Subcutaneous adipose tissue (tissue), 3 donors: ENCODE measurements around the genes GKAP1 and NAA35.

DNA sequence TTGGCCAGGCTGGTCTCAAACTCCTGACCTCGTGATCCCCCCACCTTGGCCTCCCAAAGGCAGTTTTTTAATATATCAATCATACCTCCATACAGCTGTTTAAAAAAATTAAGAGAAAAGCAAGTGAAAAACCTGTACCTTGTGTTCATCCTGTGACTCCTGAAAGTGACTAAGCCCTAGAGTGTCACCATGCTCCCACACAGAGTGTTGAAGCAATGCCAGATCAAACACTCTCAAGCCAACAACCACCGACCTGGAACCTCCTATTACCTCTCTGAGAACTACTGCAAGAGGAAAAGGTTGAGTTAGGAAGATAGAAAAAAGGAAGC is 123.5 kb downstream of the RASEF start:
- PRO-cap = no peak
- RAMPAGE, long total RNA, 3 experiments = no peak in any of the 3 experiments

- PRO-cap = unidirectional peak, minus-strand start at chr9:83281765
- RAMPAGE, long total RNA, 3 experiments = no peak in any of the 3 experiments
Measured at GRCh38 chr9:83281311-83281946, 218.5 kb upstream of the RASEF start.

DNA sequence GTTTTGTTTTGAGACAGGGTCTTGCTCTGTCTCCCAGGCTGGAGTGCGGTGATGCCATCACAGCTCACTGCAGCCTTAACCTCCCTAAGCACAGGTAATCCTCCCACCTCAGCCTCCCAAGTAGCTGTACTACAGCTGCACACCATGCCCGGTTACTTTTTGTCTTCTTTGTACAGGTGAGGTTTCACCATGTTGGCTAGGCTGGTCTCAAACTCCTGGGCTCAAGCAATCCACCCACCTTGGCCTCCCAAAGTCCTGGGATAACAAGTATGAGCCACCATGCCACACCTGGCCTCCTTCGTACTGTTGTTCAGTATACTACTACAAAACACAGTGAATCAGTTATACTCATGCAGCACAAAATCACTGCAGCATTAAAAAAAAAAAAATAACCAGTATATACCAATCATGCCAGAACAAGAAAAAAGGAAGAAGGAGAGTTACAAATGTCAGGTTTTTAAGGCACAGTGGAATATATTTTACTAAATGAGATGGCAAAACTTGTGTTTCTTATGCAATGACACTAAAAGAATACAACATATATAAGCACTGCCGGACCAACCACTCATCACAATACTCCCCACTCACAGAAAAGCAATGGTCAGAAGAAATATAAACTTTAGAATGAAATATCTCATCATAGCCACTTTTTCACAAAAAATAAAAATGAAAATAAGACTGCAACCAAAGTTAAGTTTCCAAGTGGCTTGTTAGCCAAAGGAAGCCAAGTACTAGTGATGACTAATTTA is 33.8 kb downstream of the UBQLN1 start:
- PRO-cap = no peak
- RAMPAGE, long total RNA, 3 experiments = no peak in any of the 3 experiments

GRCh38 chr9:83702030-83702390 is 5.7 kb downstream of the UBQLN1 start:
- PRO-cap = no peak
- RAMPAGE, long total RNA, 3 experiments = no peak in any of the 3 experiments

DNA sequence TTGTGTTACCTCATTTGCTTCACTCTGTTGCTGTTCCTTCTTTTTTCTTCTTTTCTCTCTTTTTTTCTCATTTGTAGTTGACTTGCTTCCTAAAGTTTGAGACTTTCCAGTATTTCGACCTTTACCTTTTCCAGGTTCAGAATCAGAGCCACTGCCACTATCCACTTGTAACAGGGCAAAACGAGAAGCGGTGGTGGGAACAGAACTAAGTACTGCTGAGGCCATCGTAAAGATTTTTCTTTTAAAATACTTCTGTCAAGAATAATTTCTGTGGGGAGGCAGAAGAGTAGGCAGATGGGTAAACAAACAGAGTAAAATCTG is 11.3 kb downstream of the GKAP1 start:
- PRO-cap = no peak
- RAMPAGE, long total RNA, 3 experiments = no peak in any of the 3 experiments

- PRO-cap = bidirectional peak, plus-strand start at chr9:83817894, minus-strand start at chr9:83817798
- RAMPAGE, long total RNA, 3 experiments = no peak in any of the 3 experiments
Measured at GRCh38 chr9:83817680-83818190, at the start of gene GKAP1. TSS of gene GKAP1 (minus strand) at chr9:83817769.

GRCh38 chr9:83969618-83970713 is 10.0 kb downstream of the HNRNPK start:
- PRO-cap = no peak
- RAMPAGE, long total RNA, 3 experiments = no peak in any of the 3 experiments

- PRO-cap = unidirectional peak, minus-strand start at chr9:84368718
- RAMPAGE, long total RNA, 3 experiments = start-site peak on the minus strand in 1 of 3 experiments, at chr9:84368691-84368706 at its widest, 35 reads per replicate
Measured at GRCh38 chr9:84368213-84368871, 27.8 kb upstream of the SLC28A3 start.

DNA sequence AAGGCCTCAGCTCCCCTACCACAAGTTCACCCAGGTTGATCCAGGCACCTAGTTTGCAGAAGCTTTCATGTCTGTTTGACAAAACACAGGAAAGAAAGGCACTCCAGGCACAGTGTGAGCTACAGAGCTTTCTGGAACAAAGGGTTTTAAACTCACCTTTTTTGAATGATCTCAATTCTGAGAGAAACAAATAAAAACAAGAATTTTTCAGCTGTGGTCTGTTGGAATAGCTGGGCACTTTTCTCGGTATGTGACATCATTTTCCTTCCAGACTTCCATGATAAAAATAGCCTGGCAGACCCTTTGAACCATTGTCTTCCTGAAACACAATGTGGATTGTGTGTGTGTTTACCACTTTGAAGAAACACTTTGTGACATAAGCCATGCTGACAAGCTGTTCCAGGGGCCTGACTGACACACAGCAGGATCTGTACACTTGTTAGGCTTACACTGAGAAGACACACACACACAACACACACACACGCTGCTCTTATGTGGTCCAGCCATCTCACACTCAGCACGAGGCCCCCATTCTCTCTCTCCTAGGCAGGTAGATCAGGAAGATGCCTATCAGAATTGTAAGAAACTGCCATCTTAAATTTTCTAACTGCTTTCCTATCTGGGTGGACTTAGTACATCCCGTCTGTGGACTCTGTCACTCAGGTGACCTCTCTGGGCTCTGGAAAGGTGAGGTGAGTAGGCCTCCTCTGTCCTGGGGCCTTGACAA is 214.1 kb downstream of the AGTPBP1 start:
- PRO-cap = unidirectional peak, plus-strand start at position 389 of the sequence; unidirectional peak, plus-strand start at position 439 of the sequence
- RAMPAGE, long total RNA, 3 experiments = no peak in any of the 3 experiments

DNA sequence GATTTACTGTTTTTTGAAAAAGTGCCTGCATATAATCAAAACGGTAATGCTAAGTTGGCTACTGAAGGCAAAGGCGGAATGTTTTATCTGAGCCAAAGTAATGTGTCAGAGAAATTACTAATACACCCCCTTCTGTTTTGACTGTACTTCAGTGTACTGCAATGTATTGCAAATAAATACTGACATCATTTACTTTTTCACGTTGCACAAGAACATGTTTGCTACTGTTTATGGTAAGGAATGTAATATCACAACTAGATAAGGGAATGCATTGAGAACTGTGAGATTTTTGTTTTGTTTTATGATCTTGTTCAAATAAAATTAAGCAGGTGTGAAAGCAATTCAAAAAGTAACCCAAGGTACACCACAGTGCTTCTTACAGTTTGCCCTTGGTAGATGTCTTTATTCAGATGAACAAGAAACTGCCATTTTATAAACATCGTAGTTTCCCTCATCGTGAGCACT is 893 bp upstream of the AGTPBP1 start:
- PRO-cap = no peak
- RAMPAGE, long total RNA, 3 experiments = no peak in any of the 3 experiments

DNA sequence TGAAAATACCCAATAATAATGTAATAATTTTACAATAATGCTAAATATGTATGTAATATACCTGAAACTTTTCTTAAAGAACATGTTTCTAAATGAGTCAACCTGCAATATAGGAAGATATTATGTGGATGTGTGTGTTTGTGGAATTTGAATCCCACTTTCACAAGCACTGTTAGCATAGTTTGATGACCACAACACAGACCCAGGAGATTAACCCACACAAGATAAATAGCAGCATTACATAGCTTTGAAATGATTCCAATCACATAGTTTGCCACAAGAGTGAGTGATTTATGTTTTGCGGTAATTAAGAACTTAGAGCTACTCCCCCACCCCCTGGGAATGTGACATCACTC is 1.4 kb upstream of the AGTPBP1 start:
- PRO-cap = no peak
- RAMPAGE, long total RNA, 3 experiments = no peak in any of the 3 experiments

- PRO-cap = no peak
- RAMPAGE, long total RNA, 3 experiments = start-site peak on the plus strand in 1 of 3 experiments, at chr9:85845840-85845911 at its widest, 7 reads per replicate
Measured at GRCh38 chr9:85845750-85846269, 95.1 kb upstream of the NAA35 start.

DNA sequence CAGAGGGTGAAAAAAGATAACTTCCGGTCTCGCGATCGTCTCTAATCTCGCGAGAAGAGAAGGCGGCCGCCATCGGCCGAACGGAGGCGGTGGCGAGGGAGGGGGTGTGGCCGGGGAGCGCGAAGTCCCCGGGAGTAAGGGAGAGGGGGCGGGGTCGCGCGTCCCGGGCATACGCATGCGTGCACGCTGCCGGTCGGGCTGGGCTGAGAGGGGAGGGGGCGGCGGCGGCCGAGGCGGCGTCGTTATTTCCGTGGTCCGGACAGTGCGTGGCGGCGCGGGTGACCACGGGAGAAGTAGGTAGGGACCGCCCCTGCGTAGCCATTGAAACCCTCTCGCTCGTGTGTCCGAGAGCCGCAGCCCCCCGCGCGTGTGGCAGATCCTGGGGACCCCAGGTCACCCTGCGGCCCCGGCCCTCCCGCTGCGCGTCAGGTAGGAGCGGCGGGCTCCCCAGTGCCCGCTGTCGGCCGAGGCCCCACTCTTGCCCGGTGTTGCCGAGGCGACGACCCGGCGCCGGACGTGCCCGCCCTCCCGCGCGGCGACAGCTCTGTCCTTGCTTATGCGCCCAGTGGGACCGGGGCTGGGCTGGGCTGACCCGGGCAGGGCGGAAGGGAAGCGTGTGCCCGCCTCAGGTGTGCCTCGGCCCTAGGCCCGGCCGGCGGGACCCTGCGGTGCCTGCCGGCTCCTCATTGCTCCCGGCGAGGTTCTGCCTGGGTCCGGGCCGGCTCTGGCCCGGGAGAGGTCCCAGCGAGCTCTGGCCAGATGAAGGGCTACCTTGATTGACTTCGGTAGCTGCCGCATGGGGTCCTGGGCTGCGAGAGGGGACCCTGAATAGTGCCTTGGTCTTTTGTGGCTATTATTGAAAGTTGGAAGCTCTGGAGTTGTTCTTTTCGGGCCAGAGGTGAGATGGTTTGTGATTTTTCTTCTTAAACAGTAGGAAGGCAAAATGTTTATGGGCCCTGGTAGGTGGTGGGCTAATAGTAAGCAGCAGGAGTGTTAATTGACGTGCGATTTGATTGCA is at the start of gene NAA35:
TSS of gene NAA35 (plus strand) at position 170 of the 1,018 bp plus-strand sequence.
- PRO-cap = bidirectional peak, plus-strand start at position 221 of the sequence, minus-strand start outside the sequence
- RAMPAGE, long total RNA, 3 experiments = start-site peak on the plus strand in 1 of 3 experiments, centred at positions 279 to 652 of the sequence, 29 to 53 reads per replicate

DNA sequence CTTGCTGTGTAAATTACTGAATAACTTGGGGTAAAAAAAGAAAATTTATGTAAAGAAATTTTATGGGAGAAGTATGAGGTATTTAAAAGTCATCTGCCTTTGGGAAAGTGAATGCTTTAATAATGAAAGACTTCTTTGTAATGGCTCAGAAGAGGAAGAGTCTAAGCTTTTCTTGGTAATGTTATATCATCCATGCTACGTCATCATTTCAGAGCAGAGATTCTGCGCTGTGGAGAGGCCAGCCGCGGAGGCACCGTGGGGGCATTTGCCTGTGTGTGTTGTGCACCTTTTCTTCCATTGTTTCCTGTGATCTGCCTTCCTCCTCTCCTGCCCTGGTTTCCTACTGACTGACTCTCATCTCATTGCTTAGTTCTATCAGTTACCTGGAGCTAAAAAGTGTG is 78.2 kb downstream of the GOLM1 start:
- PRO-cap = no peak
- RAMPAGE, long total RNA, 3 experiments = no peak in any of the 3 experiments

GRCh38 chr9:86035214-86035937 is 64.0 kb downstream of the GOLM1 start:
- PRO-cap = no peak
- RAMPAGE, long total RNA, 3 experiments = no peak in any of the 3 experiments

DNA sequence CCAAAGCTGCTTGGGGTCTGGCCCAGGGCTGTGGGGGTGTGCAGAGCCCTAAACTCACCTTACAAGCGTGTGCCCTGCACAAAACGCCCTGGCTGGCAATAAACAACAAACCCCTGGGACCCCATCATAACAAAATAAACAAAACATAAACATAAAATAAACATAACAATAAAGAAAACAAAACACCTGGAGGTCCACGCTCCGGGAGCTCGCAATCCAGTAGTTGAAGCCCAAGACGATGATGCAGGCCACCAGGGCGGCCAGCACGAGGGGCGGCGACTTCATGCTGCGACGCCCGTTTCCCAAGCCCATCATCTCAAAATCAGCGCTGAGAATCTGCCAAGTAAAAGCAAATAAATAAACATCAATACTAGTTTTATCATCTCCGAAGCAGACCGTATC is 20.4 kb downstream of the GOLM1 start:
- PRO-cap = no peak
- RAMPAGE, long total RNA, 3 experiments = no peak in any of the 3 experiments

- PRO-cap = bidirectional peak, plus-strand start at chr9:86282206, minus-strand start at chr9:86282143
- RAMPAGE, long total RNA, 3 experiments = start-site peak on the minus strand in 1 of 3 experiments, at chr9:86282046-86282143 at its widest, 11 reads per replicate
Measured at GRCh38 chr9:86281489-86282463, 562 bp downstream of the ISCA1 start.

- PRO-cap = bidirectional peak, plus-strand start at chr9:86796022, minus-strand start at chr9:86795871
- RAMPAGE, long total RNA, 3 experiments = start-site peak on the minus strand in 1 of 3 experiments, at chr9:86796023-86796081 at its widest, 18 reads per replicate
Measured at GRCh38 chr9:86795759-86796578, 151.3 kb downstream of the GAS1 start.

DNA sequence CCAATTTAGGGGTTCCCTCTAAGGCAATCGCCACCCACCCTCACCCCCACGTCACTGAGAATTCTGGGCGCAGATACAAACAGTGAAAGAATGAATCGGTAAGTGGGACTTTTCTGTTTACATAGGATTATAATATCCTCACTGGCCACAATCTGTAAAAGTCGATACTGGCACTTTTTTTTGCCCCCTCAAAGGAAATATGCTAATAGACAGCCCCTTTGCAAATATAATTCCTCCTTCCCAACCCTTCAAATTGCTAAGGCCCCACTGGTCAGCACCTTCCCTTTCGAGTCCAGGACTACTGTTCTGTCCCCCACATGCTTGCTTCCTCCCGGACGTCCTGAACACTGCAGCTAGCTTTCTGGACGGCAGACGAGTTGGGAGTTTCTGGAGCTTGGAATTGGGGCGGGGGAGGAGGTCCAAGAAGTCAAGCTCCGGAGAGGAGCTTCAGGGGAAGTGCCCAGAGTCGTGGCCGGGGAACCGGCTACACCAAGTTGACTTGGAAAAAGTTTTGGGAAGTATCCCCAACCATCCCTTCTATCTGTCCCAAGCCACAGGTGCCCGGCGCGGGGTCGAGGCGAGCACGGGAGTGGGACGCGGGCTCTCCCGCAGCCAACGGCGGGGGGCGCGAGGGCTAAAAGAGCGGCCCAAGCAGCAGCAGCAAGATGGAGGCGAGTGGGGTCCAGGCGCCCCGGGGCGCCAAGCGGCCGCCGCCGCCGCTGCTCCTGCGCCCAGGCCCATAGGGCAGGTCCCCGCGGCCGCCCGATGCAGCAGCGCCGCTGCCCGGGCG is 2.0 kb downstream of the GAS1 start:
- PRO-cap = no peak
- RAMPAGE, long total RNA, 3 experiments = no peak in any of the 3 experiments

- PRO-cap = no peak
- RAMPAGE, long total RNA, 3 experiments = no peak in any of the 3 experiments
Measured at GRCh38 chr9:86945898-86946023, 1.5 kb downstream of the GAS1 start.